ENCODE measurements around a stretch of chr9.

DNA sequence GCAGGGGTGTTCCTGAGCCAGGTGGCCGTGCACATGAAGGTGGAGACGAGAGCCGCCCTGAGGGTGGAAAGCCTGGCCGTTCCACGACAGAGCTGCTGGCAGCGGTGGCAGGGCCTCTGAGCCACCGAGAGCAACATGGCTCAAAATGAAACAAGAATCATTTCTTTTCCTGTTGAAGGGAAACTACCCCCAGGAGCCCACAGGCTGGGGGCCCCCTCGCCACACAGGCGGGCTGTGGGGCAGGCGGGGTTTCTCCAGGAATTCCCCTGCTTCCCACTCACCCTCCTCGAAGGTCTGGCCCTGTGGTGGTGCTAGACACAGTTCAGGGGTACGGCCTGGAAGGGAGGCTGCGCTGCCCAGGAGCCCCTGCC, 65.0 kb downstream of the RXRA start:
- PRO-cap, result no peak
- RAMPAGE, long total RNA, 2 experiments, result no peak in any of the 2 experiments

- PRO-cap, result no peak
- RAMPAGE, long total RNA, 2 experiments, result no peak in any of the 2 experiments
These were observed 70.0 kb downstream of the RXRA start for GRCh38 chr9:134396163-134396844.

DNA sequence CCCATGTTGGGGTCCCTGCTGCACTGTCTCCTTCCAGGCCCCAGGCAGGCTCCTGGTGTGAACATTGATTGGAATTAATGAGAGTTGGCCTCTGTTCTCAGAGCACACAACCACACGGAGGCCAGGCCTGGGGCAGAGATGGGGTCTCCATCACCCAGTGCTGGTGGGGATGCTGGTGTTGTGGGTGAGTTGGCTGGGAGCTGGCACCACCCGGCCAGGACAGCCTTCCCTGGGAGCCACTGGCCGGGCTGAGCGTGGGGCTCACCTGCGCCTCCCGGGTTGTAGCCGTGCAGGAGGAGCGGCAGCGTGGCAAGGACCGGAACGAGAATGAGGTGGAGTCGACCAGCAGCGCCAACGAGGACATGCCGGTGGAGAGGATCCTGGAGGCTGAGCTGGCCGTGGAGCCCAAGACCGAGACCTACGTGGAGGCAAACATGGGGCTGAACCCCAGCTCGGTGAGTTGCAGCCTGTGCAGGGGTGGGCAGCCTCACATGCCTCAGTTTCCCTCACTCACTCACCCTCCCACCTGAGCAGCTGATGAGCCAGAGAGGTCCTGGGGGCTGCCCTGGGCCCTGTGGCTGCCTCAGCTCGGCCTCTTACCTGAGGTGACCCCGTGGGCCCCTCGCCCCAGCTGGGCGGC, 90.7 kb downstream of the RXRA start:
- PRO-cap, result no peak
- RAMPAGE, long total RNA, 2 experiments, result no peak in any of the 2 experiments

- PRO-cap, result no peak
- RAMPAGE, long total RNA, 2 experiments, result no peak in any of the 2 experiments
These were observed 104.7 kb downstream of the RXRA start for GRCh38 chr9:134430829-134431477.

DNA sequence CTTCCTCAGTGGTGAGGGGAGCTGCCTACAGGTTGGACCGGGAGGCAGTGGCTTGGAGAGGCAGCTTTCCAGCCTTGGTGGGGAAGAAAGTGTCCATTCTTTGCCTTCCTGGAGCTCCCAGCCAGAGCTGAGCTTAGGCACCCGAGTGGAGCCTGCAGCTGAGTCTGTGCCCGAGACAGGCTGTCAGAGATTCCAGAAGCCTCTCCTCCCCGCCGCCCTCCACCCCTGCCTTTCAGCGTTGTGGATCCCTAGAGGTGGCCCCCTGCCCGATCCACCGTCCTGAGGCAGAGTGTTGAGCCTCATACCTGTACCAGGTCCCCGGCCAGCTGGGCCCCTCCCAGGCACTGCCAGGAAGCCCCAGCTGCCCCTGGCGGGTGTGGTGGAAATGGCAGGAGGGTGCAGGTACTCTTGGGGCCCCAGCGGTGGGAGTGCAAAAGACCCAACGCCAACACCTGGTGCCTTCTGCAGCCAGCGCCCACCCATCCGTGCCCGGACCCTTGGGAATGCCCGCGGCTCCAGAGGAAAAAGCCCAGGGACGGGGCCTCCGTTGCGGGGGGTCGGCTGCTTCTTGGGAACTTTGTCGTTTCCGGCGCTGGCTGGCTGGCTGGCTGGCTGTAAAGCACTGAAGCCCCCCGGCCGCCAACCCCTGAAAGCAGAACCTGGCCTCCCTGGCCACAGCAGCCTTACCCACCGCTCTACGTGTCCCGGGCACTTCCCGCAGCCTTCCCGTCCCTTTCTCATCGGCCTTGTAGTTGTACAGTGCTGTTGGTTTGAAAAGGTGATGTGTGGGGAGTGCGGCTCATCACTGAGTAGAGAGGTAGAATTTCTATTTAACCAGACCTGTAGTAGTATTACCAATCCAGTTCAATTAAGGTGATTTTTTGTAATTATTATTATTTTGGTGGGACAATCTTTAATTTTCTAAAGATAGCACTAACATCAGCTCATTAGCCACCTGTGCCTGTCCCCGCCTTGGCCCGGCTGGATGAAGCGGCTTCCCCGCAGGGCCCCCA, 112.3 kb downstream of the RXRA start:
- PRO-cap, result no peak
- RAMPAGE, long total RNA, 2 experiments, result no peak in any of the 2 experiments

GRCh38 chr9:134537938-134538451, 103.6 kb upstream of the COL5A1 start:
- PRO-cap, result no peak
- RAMPAGE, long total RNA, 2 experiments, result no peak in any of the 2 experiments

DNA sequence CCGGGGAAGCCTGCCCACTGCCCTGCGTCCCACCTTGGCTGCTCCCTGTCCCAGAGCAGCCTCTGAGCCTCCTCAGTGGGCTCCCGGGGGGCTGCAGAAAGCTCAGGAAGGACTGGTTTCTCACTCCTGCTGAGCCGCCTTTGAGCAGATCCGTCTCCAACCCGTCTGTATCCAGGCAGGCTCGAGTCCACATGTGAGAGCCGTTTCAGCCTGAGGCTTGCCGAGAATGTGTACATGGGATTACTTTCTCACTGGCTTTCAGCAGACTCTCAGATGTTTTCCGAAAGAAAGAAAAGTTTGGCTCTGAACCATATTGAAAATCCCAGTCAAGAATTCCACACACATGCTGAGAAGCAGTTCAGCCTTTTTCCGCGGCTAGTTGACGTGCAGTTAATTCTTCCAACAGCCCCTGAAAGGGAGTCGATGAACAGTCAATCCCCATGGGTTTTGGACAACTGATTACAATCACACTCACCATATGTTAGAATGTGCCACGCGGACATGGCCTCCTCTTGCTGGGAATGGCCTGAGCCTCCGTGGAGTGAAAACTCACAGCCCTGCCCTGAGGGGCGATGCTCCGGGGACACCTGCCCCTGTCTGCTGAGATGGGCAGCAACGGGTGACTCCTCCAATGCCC, 95.2 kb upstream of the COL5A1 start:
- PRO-cap, result no peak
- RAMPAGE, long total RNA, 2 experiments, result no peak in any of the 2 experiments

GRCh38 chr9:134592377-134592759, 49.2 kb upstream of the COL5A1 start:
- PRO-cap, result no peak
- RAMPAGE, long total RNA, 2 experiments, result no peak in any of the 2 experiments

DNA sequence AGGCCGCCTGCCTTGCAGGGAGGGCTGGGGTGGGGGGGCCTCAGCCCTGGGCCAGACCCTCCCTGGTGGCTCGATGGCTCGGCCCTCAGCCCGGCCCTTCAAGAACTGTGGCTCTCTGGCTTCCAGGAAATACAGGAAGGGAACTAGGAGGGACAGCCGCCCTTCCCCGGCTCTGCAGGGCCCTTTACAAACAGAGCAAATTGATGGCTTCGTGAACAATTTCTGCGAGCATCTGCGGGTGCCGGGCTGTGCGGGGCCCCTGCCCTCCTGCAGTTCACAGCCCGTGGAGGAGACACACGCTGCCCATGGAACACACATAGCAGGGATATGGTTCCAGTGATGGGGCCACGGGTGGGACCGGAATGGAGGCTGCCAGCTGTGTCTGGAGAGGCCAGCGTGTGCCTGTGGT, 39.5 kb downstream of the COL5A1 start:
- PRO-cap, result no peak
- RAMPAGE, long total RNA, 2 experiments, result no peak in any of the 2 experiments

DNA sequence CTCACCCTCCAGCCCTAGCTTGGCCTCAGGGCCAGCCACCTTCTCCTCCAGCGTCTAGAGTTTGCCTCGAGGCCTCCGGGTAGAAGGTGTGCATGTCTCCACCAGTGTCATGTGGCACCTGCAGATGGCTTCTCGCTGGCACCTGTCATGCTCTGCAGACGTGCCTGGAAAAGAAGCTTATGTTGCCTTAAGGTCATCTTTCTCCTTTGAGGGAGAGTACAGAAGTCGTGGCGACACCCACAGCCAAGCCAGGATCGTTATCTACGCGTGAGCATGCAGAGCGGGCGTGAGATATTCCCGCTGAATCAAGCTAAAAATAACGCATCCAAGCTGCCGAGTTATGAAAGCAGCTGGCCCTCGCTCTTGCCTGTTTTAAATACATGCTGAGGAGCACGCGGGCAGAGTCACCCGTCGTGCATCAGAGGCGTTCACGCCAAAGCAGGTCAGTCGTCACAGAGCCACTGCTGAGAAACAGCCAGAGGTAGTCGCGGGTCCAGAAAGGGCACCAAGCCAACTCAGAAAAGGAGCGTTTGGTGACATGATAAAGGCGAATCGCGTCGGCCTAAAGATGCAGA, 79.7 kb upstream of the FCN2 start:
- PRO-cap, result no peak
- RAMPAGE, long total RNA, 2 experiments, result no peak in any of the 2 experiments

DNA sequence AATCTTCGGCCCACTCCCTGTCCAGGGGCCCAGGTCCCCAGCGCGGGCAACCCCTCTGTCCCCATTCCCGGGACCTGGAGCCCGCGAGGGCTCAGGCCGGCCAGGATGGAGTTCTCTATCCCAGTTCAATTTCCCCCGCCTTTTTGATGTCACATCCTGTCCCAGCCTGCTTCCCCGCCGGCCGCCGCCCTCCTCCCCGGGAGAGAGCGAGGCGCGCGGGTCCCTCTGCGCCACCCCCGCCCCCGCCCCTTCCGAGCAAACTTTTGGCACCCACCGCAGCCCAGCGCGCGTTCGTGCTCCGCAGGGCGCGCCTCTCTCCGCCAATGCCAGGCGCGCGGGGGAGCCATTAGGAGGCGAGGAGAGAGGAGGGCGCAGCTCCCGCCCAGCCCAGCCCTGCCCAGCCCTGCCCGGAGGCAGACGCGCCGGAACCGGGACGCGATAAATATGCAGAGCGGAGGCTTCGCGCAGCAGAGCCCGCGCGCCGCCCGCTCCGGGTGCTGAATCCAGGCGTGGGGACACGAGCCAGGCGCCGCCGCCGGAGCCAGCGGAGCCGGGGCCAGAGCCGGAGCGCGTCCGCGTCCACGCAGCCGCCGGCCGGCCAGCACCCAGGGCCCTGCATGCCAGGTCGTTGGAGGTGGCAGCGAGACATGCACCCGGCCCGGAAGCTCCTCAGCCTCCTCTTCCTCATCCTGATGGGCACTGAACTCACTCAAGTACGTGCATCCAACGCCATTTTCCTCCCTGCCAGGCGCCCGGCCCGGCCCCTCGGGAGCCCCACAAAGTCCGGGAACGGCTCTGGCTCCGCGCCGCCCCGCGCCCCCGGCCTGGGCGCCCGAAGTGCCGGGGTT, 12.2 kb upstream of the OLFM1 start:
- PRO-cap, result no peak
- RAMPAGE, long total RNA, 2 experiments, result start-site peak on the plus strand in 1 of 2 experiments, centred at position 216 of the sequence, 8 reads per replicate

GRCh38 chr9:135089037-135089617, 1.7 kb downstream of the OLFM1 start:
- PRO-cap, result no peak
- RAMPAGE, long total RNA, 2 experiments, result no peak in any of the 2 experiments

DNA sequence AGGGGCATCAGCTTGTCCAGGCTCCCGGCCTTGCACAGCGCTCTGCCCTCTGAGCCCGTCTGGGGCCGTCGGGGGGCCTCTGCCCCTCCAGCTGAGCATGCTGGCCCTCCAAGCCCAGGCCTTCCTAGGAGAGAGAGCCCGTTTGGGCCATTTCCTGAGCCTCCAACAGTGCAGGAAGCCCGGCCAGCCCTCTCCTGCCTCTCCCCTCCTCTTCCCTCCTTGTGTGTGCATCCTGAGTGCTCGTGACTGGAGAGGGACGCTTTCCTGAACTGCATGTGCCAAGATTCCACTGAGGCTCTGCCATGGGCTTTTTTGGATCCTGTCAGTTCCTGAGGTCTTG, 15.5 kb downstream of the OLFM1 start:
- PRO-cap, result no peak
- RAMPAGE, long total RNA, 2 experiments, result no peak in any of the 2 experiments

GRCh38 chr9:135280717-135280918, 193.2 kb downstream of the OLFM1 start:
- PRO-cap, result no peak
- RAMPAGE, long total RNA, 2 experiments, result no peak in any of the 2 experiments

DNA sequence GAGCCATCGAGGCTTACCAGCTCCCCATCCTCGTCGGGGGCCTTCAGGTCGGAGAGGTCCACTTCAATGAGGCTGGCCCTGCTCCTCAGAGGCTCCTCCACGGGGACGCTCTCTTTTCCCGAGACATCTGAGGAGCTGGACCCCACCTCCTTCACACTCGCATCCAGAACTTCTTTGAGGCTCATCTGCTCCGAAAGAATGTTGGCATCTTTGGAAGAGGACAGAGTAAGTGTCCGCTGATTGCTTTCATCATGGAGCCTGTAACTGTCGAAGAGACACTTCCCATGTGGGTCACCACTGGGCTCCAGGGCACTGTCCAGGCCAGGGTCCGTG, 86.5 kb downstream of the CAMSAP1 start:
- PRO-cap, result no peak
- RAMPAGE, long total RNA, 2 experiments, result no peak in any of the 2 experiments

GRCh38 chr9:135906476-135906982, 817 bp downstream of the CAMSAP1 start:
- PRO-cap, result no peak
- RAMPAGE, long total RNA, 2 experiments, result no peak in any of the 2 experiments

DNA sequence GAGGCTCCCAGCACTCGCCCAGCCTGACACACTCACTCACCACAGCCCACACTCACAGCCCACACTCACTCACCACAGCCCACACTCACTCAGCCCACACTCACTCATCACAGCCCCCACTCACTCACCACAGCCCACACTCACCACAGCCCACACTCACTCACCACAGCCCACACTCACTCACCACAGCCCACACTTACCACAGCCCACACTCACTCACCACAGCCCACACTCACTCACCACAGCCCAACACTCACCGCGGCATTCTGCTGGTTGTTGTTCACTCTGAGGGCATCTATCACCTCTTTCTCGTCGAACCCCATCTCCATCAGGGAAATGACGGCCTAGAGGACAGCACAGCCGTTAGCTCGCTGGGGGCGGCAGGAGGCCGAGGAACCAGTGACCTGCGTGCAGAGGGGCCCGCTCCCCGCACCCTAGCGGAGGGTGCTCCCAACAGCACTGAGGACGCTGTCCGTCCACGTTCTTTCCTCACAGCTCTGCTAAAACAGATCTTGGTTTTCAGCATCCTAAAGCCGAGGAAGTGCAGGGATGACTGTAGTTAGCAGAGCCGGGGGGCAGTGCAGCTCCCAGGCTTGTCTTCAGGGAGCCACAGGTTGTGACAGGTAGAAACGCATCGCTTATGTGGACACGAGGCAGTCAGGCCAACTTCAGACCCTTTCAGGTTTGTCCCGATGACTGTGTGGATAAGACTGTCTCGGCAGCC, 21.6 kb downstream of the UBAC1 start:
- PRO-cap, result no peak
- RAMPAGE, long total RNA, 2 experiments, result no peak in any of the 2 experiments

DNA sequence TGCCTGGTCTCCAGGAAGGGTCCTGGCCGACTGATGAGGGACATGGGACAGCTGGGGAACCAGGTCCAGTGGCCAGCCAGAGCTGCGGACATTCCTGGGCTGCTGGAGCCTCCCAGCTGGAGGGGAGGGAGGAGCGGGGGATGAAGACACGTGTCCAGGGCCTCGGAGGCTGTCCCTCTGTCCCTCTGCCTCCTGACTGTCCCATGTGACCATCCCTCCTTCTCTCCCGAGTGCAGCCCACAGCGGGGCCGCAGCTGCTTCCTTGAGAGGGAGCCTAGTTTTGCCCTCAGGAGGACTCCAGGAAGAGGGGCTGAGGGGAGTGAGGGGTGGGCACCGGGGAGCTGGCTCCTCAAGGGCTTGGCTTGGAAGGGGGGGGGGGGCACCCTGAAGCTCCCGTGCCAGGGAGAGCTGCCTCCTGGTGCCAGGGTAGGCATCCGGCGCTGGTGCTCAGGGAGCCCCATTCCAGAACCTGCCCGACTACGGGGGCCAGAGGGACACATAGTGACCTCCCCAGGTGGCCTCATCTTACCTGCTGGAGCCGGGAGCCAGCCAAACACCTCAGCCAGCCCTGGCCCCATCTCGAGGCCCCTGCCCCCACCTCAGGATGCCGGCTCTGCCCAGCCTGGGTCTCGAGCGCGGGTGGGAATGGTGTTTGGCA, 41.9 kb upstream of the UBAC1 start:
- PRO-cap, result no peak
- RAMPAGE, long total RNA, 2 experiments, result no peak in any of the 2 experiments

- PRO-cap, result no peak
- RAMPAGE, long total RNA, 2 experiments, result no peak in any of the 2 experiments
These were observed 30.5 kb upstream of the TMEM250 start for GRCh38 chr9:136149152-136149556.

DNA sequence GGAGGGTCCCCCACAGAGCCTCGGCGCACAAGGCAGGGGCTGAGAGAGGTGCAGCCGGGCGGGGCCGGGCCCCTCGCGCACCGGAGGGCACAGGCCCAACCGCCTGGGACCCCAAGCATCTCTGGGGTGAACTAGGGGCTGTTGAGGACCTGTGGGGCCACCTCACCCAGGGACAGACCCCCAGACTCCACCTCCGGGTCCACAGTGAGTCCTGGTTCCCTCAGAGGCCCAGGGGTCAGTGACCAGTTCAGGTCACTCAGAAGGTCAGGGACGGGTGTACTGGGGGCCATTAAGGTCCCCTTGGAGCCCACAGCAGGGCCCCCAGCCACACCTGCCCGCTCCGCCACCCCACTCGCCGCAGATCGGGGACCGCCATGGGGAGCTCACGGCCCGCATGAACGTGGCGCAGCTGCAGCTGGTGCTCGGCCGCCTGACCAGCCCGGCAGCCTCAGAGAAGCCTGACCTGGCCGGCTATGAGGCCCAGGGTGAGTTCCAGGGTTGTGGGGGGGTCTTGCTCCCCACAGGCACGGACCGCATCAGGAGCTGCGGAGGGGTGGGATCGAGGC, 13.3 kb downstream of the GPSM1 start:
- PRO-cap, result no peak
- RAMPAGE, long total RNA, 2 experiments, result no peak in any of the 2 experiments